Measurements from ENCODE around the genes MTCL1, NDUFV2 and PPP4R1.

- PRO-cap = no peak
- RAMPAGE, long total RNA, 4 experiments = no peak in any of the 4 experiments
Measured at GRCh38 chr18:8701580-8702091, 3.7 kb upstream of the MTCL1 start.

- PRO-cap = unidirectional peak, minus-strand start at chr18:8705091
- RAMPAGE, long total RNA, 4 experiments = no peak in any of the 4 experiments
Measured at GRCh38 chr18:8704909-8705852, at the start of gene MTCL1. Gene MTCL1, plus strand, starts transcription at chr18:8705556.

GRCh38 chr18:8730517-8730772, 25.1 kb downstream of the MTCL1 start:
- PRO-cap = no peak
- RAMPAGE, long total RNA, 4 experiments = no peak in any of the 4 experiments

DNA sequence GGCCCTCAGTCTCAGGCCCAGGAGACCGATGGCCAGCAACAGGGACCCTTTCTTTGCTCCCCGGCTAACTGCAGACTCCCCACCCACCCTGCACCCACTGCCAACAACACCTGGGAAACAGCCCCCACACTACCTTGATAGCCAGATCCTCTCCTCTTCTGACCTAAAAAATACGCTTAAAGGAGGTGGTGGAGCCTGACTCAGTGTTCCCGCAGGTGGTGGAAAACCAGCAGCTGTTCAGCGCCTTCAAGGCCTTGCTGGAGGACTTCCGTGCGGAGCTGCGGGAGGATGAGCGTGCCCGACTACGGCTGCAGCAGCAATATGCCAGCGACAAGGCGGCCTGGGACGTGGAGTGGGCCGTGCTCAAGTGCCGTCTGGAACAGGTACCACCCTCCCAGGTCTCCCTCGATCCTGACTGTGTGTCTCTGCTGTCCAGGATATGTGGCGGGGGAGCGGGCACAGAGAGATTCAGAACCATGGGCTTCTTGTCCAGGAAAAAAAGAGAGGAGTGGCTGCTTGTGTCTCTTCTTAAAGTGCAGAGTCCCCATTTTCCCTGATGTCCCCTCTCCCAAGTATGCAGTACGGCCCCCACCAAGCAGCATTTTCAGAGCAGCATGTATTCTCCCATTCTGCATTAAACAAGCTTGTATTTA, 101.4 kb downstream of the MTCL1 start:
- PRO-cap = no peak
- RAMPAGE, long total RNA, 4 experiments = no peak in any of the 4 experiments

DNA sequence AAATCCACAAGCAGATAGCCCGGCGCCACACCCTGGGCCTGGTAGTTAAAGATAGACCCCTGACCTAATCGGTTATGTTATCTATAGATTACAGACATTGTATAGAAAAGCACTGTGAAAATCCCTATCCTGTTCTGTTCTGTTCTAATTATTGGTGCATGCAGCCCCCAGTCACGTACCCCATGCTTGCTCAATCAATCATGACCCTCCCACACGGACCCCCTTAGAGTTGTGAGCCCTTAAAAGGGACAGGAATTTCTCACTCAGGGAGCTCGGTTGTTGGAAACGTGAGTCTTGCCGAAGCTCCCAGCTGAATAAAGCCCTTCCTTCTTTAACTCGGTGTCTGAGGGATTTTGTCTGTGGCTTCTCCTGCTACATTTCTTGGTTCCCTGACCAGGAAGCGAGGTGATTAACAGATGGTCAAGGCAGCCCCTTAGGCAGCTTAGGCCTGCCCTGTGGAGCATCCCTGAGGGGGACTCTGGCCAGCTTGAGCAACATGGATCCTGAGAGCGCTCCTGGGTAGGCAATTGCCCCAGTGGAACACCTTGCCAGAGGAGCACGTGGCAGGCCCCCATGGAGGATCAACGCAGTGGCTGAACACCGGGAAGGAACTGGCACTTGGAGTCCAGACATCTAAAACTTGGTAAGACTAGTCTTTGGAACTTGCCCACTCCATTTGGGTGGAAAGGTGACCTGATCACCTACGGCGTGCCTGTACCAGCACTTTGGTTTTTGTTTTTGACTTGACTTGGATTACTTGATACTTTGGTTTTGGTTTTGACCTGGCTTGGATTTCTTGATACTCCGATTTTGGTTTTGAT, 188.6 kb upstream of the NDUFV2 start:
- PRO-cap = no peak
- RAMPAGE, long total RNA, 4 experiments = no peak in any of the 4 experiments

- PRO-cap = no peak
- RAMPAGE, long total RNA, 4 experiments = no peak in any of the 4 experiments
Measured at GRCh38 chr18:9014094-9014603, 88.3 kb upstream of the NDUFV2 start.

- PRO-cap = no peak
- RAMPAGE, long total RNA, 4 experiments = start-site peak on the plus strand in 4 of 4 experiments, at chr18:9102629-9102750 at its widest, 539 to 3,007 reads per replicate
Measured at GRCh38 chr18:9102581-9103403, at the start of gene NDUFV2. Gene NDUFV2, plus strand, starts transcription at chr18:9102699.

DNA sequence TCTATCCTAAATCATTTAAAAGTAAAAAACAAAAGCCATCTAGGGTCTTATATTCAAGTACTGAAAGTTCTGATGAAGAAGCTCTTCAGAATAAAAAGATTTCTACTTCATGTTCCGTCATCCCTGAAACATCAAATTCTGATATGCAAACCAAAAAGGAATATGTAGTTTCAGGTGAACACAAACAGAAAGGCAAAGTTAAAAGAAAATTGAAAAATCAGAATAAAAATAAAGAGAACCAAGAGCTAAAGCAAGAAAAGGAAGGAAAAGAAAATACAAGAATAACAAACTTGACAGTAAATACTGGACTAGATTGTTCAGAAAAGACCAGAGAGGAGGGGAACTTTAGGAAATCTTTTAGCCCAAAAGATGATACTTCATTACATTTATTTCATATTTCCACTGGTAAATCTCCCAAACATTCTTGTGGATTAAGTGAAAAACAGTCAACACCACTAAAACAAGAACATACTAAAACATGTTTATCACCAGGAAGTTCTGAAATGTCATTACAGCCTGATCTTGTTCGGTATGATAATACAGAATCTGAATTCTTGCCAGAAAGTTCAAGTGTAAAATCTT, 80.0 kb upstream of the TWSG1 start:
- PRO-cap = no peak
- RAMPAGE, long total RNA, 4 experiments = no peak in any of the 4 experiments

DNA sequence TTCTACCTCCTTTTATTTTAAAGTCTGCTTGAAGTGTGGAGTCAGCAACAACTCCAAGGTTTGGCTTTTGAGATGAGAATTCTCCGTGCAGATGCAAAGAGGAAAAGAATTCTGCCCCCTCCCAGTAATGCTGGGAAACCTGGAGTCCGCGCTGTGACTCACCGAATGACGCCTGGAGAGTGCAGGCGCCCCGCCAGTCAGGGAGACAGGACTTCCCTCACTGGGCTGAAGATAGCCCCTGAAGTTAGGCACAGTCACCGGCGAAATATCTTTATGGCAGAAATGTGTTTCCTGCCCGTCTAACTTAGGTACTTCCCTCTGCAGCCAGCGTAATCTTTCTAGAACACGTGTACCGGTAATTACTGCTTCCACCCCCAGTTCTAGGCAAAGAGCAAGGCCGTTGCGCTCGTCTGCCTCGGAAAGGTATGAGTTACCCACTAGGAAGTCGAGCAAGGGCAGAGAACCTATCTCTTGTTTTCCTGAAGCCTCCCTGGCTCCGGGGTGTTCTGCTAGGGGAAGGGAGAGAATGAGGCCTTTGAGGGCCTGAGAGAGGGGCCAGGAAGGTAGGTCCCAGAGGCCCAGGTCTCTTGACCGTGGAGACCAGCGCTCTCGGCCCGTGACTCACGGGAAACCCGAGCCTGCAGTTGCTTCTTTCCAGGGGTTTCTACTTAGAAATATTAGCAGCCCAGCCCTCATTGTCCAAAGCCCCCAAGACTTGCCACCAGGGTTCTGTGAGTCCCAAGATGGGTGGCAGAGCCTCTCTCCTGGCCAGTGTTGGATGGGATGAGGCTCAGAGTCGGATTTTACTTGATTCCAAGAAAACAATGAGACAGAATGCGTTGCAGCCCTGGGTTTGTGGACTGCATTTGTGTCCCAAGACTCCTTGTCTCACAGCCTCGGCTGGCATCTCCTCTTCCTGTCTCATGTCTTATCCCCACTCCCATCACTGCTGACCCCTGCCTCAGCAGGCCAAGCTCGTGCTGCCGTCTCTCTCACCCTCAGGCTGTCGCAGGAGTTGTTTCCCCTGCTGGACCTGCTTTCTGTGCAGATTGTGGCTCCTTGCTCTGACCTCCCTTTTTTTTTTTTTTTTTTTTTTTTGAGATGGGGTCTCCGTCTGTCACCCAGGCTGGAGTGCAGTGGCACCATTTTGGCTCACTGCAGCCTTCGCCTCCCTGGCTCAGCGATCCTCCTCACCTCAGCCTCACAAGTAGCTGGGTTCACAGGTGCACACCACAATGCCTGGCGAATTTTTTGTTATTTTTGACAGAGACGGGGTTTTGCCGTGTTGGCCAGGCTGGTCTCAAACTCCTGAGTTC, 70.3 kb downstream of the TWSG1 start:
- PRO-cap = no peak
- RAMPAGE, long total RNA, 4 experiments = no peak in any of the 4 experiments

DNA sequence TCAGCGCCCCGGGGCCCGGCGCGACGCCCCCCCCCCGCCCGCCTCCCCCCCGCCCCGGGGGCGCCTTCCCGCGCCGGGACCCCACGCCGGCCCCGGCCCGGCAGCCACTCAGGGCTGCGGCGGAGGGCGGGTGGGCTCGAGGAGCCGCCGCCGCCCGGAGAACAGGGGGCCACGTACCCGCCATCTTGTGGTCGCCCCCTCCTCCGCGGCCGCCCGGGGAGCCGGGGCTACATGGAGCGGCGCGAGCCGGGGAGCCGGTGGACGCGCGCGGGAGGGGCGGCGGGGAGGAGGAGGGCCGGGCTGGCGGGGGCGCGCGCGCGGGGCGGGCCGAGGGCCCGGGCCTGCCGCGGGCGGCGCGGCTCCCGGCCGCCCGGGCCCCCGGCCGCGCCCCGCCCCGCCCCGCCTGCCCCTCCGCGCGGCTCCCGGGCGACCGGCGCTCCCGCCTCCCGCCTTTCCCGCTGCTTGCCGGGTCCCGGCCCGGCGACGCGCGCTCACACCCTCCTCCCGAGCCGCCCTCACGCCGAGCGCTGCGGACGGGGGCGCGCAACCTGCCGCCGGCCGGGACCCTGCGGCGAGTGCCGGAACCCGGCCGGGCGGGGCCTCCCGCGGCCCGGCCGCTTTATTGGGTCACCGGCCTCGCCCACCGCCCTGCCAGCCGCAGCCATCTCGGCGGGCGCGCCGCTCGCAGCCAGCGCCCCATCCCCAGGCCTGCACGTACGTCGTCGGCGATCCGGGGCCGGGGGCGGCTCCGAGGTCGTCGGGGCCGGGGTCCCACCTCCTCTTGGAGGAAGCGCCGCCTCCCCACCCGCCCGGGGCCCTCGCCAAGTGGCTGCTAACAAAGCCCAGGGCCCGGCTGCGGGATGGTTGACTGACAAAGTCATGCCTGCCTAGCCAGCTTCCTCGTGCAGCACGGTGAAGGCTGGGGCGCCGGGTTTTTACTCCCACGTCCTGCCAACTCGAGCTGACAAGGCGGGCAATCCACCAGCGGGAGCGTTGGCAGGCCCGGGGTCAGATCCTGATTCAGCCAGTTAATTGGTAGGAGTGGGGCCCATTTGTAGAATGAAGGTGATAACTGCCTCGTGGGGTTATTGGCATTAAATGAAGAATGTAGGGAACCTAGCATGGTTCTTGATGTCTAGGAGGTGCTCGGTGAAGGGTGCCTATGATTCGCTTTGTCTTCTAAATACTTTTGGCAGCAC, at the start of gene PPP4R1:
Gene PPP4R1, minus strand, starts transcription at position 259 of the 1,199 bp plus-strand sequence.
- PRO-cap = no peak
- RAMPAGE, long total RNA, 4 experiments = start-site peak on the minus strand in 1 of 4 experiments, centred at positions 243 to 825 of the sequence, 47 to 465 reads per replicate

- PRO-cap = no peak
- RAMPAGE, long total RNA, 4 experiments = no peak in any of the 4 experiments
Measured at GRCh38 chr18:9695832-9696545, 12.1 kb upstream of the RAB31 start.

GRCh38 chr18:9710218-9710702, 2.2 kb downstream of the RAB31 start:
- PRO-cap = no peak
- RAMPAGE, long total RNA, 4 experiments = no peak in any of the 4 experiments

GRCh38 chr18:9720127-9721036, 12.3 kb downstream of the RAB31 start:
- PRO-cap = no peak
- RAMPAGE, long total RNA, 4 experiments = no peak in any of the 4 experiments

DNA sequence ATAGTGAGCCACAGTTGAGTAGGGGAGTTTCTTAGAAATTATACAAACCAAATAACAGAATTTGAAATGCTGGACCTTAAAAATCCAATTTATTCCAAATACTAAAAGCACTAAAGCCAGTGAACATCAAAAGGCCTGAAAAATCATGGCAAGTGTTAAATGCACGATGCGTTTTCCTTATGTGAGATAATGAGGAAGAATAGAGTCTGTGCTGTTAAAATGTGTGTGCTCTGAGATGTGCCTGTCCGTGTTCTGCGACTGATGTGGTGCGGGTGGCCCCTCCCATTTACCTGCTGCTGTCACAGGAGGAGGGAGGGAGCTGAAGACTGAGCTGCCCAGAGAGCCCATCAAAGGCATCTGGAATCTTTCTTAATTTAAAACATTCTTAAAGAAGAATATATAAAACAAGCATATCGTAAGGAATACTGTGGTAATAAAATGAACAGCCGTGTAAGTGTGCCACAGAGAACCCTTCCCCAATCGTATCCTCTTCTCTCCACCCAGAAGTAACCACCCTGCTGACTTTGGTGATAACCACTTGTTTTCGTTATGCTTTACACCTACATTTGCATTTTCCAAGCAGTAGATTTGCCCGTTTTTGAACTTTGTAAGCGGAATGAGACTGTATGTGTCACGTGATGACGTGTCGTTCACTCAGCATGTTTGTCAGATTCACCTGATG, 56.9 kb upstream of the TXNDC2 start:
- PRO-cap = no peak
- RAMPAGE, long total RNA, 4 experiments = no peak in any of the 4 experiments

GRCh38 chr18:9837898-9839229, 47.4 kb upstream of the TXNDC2 start:
- PRO-cap = no peak
- RAMPAGE, long total RNA, 4 experiments = no peak in any of the 4 experiments

DNA sequence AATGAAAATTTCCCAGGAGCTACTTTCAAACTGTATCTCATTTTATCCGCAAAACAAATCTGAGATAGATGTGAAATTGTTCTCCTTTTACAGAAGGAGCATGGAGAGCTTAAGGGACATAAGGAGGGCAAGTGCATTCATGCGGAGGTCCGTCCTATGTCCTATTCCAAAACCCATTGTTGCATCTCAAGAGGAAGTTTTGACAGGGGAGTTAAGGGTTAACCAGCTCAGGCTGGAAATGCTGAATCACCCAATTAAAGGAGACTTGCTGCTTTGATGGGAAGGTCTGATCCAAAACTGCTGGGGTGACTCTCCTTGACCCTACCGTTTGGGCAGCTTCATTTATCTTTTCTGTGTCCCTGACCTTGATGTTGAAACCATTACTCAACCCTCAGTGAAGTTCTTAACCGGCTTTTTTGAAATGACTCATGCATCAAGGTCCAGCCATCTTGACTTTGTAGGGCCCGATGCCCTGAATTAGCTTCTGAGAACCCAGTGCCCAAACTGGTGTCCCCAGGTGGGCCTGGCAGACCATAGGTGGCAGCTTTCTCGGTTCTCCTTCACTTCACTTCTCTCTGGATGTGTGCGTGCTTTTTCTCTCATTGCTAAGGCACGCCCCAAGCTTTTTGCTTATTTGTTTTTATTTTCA, 16.0 kb upstream of the TXNDC2 start:
- PRO-cap = no peak
- RAMPAGE, long total RNA, 4 experiments = no peak in any of the 4 experiments

DNA sequence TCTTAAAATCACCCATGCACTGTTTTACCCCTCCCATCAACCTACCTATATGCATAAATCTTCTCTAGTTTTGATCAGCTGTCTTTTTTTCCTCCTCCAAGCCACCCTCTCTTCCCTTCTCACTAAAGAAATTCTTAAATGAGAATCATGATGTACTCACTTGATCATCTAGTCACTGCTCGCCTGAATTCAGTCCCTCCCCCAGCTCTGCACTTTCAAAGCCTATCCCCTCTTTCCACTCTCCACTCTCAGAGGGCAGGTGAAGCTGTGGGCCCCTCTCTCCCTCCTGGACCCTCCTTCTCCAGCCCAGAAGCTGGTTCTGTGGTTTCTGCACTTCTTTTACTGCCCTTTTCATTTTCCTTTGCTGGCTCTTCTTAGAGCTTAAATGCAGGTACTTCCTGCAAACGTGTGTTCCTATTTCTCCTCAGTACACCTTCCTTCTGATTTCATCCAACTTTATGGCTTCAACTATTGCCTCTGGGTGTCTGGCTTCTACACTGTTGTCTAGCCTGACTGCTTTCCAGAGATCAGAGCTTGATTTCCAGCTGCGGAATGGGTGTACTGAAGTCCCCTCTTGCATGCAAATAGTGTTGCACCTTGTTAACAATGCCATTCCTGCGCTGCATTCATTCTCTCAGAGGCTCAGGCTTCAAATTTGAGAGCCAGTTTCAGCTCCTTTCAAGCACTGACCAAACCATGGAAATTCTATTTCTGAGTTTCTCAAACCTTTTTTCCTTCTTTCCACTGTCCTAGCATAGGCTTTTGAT, 15.2 kb upstream of the TXNDC2 start:
- PRO-cap = no peak
- RAMPAGE, long total RNA, 4 experiments = no peak in any of the 4 experiments

DNA sequence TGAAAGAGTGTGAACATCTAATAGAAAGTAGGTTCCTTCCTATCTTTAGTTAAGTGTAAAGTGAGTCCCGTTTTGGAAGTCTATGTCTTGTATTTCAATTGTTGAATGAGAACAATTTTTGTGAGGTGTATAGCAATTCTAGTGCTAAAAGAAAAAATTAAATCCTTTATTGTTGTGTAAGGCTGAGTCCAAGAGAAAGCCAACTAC, 1.6 kb downstream of the VAPA start:
- PRO-cap = no peak
- RAMPAGE, long total RNA, 4 experiments = no peak in any of the 4 experiments

DNA sequence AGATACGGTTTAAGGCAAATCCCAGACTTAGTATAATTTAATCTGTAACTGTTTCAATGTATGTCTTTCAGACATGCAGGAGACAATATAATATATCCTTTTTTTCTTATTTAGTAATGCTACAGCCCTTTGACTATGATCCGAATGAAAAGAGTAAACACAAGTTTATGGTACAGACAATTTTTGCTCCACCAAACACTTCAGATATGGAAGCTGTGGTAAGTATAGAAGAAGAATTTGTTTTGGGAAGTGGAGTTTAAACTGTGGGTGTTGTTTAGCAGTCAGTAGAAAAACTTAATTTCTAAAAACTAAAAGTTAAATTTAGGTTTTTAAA, 22.1 kb downstream of the VAPA start:
- PRO-cap = no peak
- RAMPAGE, long total RNA, 4 experiments = no peak in any of the 4 experiments

DNA sequence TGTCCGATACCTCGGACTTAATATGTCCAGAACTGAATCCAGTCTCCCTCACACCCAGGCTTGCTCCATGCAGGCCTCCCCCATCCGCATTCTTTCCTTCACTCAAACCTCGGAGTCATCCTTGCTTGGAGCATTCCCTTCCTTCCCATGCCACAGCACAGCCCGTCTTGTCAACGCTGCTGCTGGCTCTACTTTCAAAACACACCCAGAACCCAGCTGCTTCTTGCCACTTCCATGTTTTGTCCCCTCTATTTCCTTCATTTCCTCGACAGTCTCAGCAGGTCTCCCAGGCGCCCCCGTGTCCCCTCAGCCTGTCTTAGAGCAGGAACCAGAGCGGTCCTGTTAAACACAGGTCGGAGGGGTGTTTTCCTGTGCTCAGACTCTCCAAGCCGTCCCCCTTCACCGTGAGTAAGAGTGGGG, 54.4 kb downstream of the VAPA start:
- PRO-cap = no peak
- RAMPAGE, long total RNA, 4 experiments = no peak in any of the 4 experiments

Data from omental fat pad (tissue), 4 donors.